Mesenteric fat pad (tissue), 1 donor: ENCODE data around the genes LINS1 and ASB7.

DNA sequence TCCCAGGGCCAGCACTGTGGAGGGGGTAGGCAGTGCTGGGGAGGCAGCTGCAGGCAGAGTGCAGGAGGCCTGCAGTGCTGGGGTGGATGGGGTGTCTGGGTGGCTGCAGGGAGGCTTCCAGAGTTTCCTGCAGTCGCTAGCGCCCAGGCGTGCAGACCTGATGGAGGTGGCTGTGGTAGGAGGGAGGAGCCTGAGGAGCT is 16.3 kb downstream of the SYNM start:
- PRO-cap, result no peak

GRCh38 chr15:99154118-99154660 is 49.3 kb downstream of the SYNM start:
- PRO-cap, result no peak

- PRO-cap, result no peak
These were observed 80.3 kb upstream of the MEF2A start for GRCh38 chr15:99485414-99486044.

DNA sequence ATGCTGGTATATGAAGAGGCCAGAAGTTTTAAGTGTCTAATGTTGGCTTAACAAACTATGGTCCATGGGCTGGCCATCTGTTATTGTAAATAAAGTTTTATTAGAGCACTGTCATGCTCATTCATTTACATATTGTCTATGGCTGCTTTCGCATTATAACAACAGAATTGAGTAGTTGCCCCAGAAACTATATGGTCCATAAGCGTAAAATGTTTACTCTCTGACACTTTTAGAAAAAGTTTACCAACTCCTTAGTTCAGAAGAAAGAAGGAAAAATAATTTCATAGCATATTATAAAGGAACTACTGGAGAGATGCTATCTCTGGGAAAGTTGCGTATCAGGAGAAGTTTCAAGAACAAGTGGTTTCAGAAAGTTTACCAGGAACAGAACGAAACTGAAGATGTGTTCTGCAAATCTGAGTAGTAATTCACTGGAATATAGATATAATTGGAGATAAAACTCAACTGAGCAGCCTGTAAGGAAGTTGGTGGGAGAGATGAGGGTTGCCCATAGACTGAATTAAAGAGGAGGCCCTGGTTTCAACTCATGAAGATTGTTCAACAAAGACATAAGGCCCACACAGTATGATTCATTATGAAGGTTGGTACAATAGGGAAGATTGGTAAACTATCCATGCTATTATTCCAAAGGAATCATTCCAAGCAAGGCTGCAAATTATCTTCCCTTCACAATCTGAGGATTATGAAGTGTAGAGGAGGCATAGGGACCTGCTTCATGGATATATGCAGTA is 68.1 kb downstream of the MEF2A start:
- PRO-cap, result no peak

GRCh38 chr15:99705605-99705895 is 27.7 kb downstream of the LYSMD4 start:
- PRO-cap, result no peak

- PRO-cap, result no peak
These were observed 12.4 kb downstream of the LYSMD4 start for GRCh38 chr15:99720885-99721239.

GRCh38 chr15:100114020-100114455 is 227.7 kb downstream of the ADAMTS17 start:
- PRO-cap, result unidirectional peak, plus-strand start at chr15:100114299

- PRO-cap, result no peak
These were observed 225.1 kb downstream of the ADAMTS17 start for GRCh38 chr15:100116377-100117341.

- PRO-cap, result no peak
These were observed 216.5 kb downstream of the ADAMTS17 start for GRCh38 chr15:100125389-100125588.

GRCh38 chr15:100216018-100216790 is 125.6 kb downstream of the ADAMTS17 start:
- PRO-cap, result no peak

GRCh38 chr15:100307923-100309004 is 33.5 kb downstream of the ADAMTS17 start:
- PRO-cap, result no peak

- PRO-cap, result no peak
These were observed 2.8 kb downstream of the ADAMTS17 start for GRCh38 chr15:100338891-100339424.

DNA sequence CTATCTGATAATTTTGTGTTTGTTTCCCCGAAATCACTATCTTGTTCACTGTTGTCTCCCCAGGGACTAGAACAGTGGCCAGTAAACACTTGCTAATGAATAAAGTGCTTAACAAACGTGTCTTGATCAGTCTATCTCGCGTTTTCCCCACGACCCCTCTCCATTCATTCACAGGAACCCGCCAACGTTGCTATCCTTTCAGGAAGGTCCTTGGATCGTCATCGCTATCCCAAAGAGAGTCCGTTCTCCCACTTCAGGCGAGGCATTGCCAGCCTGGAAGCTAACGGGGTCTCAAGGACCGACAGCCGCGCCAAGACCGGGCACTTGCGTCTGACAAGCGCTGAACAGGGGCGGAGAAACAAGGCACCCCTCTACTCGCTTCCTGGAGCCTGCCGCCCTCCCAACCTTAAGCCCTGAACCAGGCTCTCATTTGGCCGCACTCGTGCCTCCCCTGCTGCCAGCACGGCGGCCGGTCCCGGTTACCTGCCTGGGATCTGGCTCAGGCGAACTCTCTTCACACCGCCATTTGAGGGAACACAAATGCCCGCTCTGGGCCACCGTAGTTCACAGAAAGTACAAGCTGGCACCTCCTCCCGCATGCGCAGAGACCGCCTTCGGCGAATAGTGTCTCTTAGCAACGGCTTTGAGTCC is at the start of gene LINS1:
Gene LINS1 (minus strand): TSS at position 551 of the 651 bp plus-strand sequence.
- PRO-cap, result unidirectional peak, minus-strand start at position 551 of the sequence

GRCh38 chr15:100602285-100603028 is at the start of gene ASB7:
Gene ASB7 (plus strand): TSS chr15:100602589.
- PRO-cap, result unidirectional peak, plus-strand start at chr15:100602606

- PRO-cap, result no peak
These were observed 125.0 kb downstream of the ASB7 start for GRCh38 chr15:100727207-100727961.

DNA sequence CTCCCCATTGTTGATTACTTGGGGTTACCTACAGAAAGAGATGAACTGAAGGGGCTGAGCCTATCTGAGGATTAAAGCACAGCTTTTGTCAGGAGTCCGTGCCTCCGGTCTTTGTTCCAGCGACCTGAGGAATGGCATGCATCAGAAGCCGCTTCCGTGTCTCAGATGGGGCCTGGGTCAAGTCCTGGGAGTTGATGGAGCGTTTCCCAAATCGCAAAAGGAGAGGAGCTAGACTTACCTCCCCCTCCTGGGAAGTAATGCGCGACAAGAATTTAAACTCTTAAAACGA is 1.0 kb upstream of the ALDH1A3 start:
- PRO-cap, result no peak

GRCh38 chr15:100878946-100879755 is 480 bp upstream of the ALDH1A3 start:
- PRO-cap, result bidirectional peak, plus-strand start at chr15:100879831, minus-strand start at chr15:100879627

GRCh38 chr15:101062557-101063174 is 143.5 kb downstream of the LRRK1 start:
- PRO-cap, result no peak

GRCh38 chr15:101070399-101071057 is 151.4 kb downstream of the LRRK1 start:
- PRO-cap, result no peak

GRCh38 chr15:101088782-101089127 is 163.1 kb downstream of the CHSY1 start:
- PRO-cap, result no peak